SK-N-SH (cell line): ENCODE results near the gene DCANP1.

- RRBS, result no CpG with 5 or more reads among the region's 15 CpGs
CAGE:
- cytosol, long polyA plus RNA, result no peak
- long polyA plus RNA, result no peak
- nucleus, long polyA plus RNA, result no peak
These were observed 52.8 kb downstream of the JADE2 start for GRCh38 chr5:134578214-134578710.

- RRBS, result no CpG with 5 or more reads among the region's 23 CpGs
CAGE:
- cytosol, long polyA plus RNA, result no peak
- long polyA plus RNA, result no peak
- nucleus, long polyA plus RNA, result no peak
These were observed 843 bp downstream of the CAMLG start for GRCh38 chr5:134738928-134739854.

DNA sequence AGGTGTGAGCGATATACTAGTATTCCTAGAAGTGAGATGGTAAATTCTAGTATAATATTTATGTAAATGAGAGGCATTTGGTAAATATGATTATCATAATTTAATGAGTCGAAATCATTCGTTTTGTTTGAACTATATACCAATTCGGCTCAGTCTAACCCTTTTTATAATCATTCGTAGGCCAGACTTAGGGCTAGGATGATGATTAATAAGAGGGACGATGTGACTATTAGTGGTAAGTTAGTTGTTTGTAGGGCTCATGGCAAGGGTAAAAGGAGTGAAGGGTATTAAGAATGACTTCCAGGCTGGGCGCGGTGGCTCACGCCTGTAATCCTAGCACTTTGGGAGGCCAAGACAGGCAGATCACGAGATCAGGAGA lies 23.3 kb downstream of the PCBD2 start:
- RRBS, result no CpG with 5 or more reads among the region's 10 CpGs
CAGE:
- cytosol, long polyA plus RNA, result no peak
- long polyA plus RNA, result no peak
- nucleus, long polyA plus RNA, result no peak

GRCh38 chr5:134948693-134949217 lies 19.0 kb upstream of the CATSPER3 start:
- RRBS, result no CpG with 5 or more reads among the region's 6 CpGs
CAGE:
- cytosol, long polyA plus RNA, result no peak
- long polyA plus RNA, result no peak
- nucleus, long polyA plus RNA, result no peak

DNA sequence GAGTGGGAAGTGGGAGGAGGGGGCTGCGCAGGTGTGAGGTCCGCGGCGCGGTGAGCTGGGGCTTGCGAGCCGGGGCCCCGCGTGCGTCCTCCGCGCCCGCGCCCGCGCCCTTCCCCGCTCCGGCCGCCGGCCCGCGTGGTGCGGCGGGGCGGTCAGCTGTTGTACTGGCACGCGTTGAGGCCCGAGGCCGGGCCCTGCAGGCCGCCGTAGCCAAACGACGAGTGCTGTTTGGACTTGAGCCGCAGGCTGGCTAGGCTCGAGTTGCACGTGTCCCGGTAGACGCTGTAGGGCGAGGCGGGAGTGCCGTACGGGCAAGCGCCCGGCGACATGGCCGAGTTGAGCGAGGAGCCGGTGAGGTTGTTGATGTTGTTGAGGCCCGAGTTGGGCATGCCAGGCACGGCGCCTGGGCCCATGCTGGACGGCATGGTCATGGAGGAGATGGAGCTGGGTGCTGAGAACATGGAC lies 5.4 kb downstream of the PITX1 start:
- RRBS, result 14% methylated on average over 43 of the region's 52 CpGs
CAGE:
- cytosol, long polyA plus RNA, result no peak
- long polyA plus RNA, result no peak
- nucleus, long polyA plus RNA, result no peak

GRCh38 chr5:135037617-135038299 lies 3.7 kb upstream of the PITX1 start:
- RRBS, result no CpG with 5 or more reads among the region's 13 CpGs
CAGE:
- cytosol, long polyA plus RNA, result no peak
- long polyA plus RNA, result no peak
- nucleus, long polyA plus RNA, result no peak

DNA sequence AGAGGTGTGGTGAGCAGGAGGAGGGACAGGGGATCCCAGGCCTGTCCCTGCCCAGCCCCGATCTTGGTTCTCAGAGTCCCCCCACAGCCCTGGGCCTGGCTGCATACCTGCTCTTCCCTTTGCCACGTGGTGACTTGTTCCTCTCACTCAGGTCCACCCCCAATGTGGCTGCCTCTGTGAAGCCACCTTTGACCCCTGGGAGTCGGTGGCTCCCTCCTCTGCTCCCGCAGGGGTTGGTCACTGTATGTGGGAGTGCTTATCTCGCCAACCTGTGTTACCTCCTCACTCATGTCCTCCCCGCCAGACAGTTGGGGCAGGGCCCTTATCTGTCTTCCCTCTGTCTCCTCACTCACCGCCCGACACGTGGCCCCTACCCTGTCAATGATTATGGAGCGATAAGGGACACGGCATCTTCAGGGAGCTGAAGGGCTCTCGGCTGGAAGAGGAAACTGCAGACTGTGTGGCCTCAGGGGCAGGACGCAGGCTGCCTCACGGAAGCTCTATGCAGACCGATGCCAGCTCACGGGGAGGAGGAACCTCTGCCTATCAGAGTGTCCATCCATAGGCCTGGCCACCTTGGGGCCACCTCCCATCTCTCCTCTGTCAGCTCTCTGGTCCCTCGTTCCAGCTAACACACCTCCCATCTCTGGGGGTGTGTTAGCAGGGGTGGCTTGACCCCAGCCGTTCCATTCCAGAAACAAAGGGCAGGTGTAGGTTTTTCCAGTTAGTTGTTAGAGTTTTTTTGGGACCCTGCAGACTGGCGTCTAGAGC lies 100.1 kb upstream of the PITX1 start:
- RRBS, result no CpG with 5 or more reads among the region's 19 CpGs
CAGE:
- cytosol, long polyA plus RNA, result no peak
- long polyA plus RNA, result no peak
- nucleus, long polyA plus RNA, result no peak

DNA sequence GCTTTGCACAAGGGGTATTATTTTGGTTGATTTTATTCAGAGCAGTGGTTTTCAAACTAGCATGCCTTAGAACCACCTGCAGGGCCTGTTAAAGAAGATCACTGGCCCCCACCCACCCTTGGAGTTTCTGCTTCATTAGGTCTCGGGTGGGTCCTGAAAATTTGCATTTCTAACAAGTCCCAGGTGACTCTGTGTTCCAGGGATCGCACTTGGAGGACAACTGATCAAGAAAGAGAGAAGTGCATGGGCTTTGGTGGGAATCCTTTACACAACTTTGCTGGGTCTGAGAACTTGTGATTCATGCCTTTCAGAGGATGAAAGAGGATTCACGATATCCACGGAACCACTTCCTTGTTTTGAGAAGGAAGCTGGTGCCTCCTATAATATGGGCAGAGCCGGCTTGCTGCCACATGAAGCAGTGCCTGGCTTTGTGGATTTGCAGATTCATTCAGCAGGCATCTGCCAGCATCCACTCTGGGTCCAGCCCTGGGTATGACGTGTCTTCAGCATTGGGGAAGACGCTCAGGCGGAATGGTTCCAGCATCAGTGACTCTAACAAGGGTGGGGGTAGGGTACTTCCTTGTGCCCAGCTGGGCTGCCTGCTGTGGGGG lies 106.6 kb upstream of the PITX1 start:
- RRBS, result no CpG with 5 or more reads among the region's 8 CpGs
CAGE:
- cytosol, long polyA plus RNA, result no peak
- long polyA plus RNA, result no peak
- nucleus, long polyA plus RNA, result no peak

DNA sequence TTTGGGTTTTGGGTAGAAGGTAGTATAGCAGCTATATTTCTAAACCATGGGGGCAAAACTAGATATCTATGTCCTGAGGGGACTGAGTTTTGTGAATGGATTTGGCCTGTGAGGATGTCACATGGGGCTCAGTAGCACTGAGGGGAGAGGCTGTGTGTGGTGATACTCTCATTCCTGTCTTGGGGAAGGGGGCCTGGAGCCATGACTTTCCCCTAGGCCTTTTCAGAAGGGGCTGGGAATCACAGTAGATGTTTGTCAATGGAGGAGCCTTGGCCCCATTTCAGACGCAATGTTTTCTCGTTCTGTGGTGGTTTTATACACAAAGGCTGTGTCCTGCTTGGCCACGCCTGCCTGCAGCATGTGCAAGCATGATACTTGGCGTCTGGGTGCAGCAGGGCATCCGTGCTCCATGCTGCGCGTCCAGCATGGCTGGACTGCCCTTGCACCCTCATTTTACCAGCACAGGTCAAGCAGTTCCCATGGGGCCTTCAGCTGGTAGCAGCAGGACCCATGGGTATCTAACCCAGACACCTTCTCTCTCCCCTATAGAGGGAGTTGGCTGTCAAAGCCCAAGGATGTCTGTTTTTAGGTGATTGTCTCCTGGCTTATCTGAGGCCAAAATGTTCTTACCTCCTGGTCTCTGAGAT lies 158.2 kb upstream of the PITX1 start:
- RRBS, result no CpG with 5 or more reads among the region's 7 CpGs
CAGE:
- cytosol, long polyA plus RNA, result no peak
- long polyA plus RNA, result no peak
- nucleus, long polyA plus RNA, result no peak

DNA sequence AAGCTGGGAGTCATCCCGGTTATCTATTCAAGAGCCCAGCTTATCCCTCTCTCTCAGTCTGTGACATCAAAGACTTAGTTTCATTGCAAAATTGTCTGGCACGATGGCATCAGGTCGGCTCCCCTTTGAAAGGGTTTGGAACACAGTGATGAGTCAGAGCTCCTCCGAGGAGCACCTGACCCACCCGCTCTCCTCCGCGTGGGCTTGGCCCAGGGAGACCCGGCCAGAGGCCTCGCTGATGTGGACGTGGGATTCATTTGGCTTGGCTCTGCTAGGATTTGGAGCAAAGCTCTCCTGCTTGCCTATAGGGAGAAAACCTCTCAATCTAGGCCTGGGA lies 135.7 kb downstream of the MACROH2A1 start:
- RRBS, result no CpG with 5 or more reads among the region's 10 CpGs
CAGE:
- cytosol, long polyA plus RNA, result no peak
- long polyA plus RNA, result no peak
- nucleus, long polyA plus RNA, result no peak

GRCh38 chr5:135380188-135380823 lies 18.7 kb downstream of the MACROH2A1 start:
- RRBS, result no CpG with 5 or more reads among the region's 9 CpGs
CAGE:
- cytosol, long polyA plus RNA, result no peak
- long polyA plus RNA, result no peak
- nucleus, long polyA plus RNA, result no peak

DNA sequence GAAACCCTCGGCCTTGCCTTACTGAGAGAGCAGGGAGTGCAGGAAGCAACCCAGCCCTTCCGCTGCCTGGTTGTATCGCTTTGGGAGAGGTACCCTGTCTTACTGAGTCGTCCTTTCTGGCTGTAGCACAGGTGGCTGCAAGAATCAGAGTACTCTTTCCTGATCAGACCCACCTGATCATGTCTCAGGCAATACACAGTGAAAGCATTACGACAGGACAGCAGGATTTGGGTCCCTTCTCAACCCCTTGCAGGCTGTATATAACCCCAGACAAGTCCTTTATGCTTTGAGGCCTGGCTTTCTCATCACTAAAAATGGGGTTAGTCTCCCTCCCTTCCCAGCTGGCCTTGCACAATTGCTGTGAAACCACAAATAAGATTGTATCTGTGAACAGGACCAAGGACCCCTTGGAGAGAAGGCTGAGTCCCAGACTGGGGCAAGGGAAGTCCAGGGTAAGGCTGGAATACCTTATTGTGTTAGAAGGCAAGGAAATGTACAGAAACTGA lies 11.6 kb downstream of the MACROH2A1 start:
- RRBS, result no CpG with 5 or more reads among the region's 5 CpGs
CAGE:
- cytosol, long polyA plus RNA, result no peak
- long polyA plus RNA, result no peak
- nucleus, long polyA plus RNA, result no peak

DNA sequence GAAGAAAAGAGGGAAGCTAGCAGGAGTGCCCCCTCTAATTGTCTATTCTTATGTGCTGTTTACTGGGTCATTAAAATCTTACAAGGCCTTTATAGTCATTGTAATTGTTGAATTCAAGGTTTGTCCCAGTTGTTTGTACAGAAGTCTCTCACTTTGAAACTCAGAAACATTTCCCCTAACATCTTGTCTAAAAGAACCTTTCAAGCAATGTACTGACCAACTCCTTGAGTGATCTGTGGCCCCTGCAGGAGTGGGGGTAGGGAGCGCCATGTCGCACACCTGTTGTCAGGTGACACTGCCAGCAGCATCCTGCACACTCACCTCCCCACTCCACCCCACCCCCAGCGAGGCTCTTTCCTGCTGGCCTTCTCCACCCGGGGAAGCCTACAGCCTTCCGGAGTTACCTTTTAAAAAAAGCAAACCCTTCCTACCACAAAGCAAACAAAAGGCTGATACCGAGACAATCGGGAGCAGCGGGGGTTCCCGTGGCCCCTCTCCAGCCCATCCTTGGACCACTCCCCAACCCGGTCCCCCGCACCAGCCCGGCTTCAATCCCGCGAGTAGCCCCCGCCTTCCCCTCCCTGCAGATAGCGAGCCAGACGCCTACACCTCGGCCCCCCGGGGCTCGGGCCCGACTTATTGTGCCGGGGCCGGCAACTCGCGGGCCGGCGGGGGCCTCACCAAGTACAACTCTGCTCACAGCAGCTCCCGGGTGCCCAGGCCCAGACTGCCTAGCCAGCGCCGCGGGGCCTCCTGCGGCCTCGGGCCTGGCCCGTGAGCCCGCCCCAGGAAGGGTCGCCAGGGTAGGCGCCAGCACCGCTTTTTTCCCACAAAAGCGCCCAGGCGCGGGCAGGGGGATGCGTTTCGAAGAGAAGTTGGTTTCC lies 838 bp downstream of the MACROH2A1 start:
- RRBS, result 2% methylated on average over 8 of the region's 43 CpGs
CAGE:
- cytosol, long polyA plus RNA, result no peak
- long polyA plus RNA, result no peak
- nucleus, long polyA plus RNA, result no peak

GRCh38 chr5:135447150-135447700 lies at the start of gene DCANP1:
TSS of gene DCANP1 (minus strand) at chr5:135447348.
- RRBS, result no CpG with 5 or more reads among the region's 5 CpGs
CAGE:
- cytosol, long polyA plus RNA, result no peak
- long polyA plus RNA, result no peak
- nucleus, long polyA plus RNA, result no peak

GRCh38 chr5:135976246-135976650 lies 21.5 kb upstream of the LECT2 start:
- RRBS, result no CpG with 5 or more reads among the region's 5 CpGs
CAGE:
- cytosol, long polyA plus RNA, result no peak
- long polyA plus RNA, result no peak
- nucleus, long polyA plus RNA, result no peak

- RRBS, result no CpG with 5 or more reads among the region's 8 CpGs
CAGE:
- cytosol, long polyA plus RNA, result no peak
- long polyA plus RNA, result no peak
- nucleus, long polyA plus RNA, result no peak
These were observed 2.3 kb downstream of the TGFBI start for GRCh38 chr5:136031017-136031569.

GRCh38 chr5:136047153-136047527 lies 18.4 kb downstream of the TGFBI start:
- RRBS, result 99% methylated on average over 2 of the region's 7 CpGs
CAGE:
- cytosol, long polyA plus RNA, result start-site peak on the plus strand at chr5:136047298-136047350, 1,612 and 1,867 reads in 2 replicates
- long polyA plus RNA, result start-site peak on the plus strand at chr5:136047299-136047348, 2,714 and 2,090 reads in 2 replicates
- nucleus, long polyA plus RNA, result start-site peak on the plus strand at chr5:136047299-136047346, 2,080 and 2,025 reads in 2 replicates

- RRBS, result no CpG with 5 or more reads among the region's 3 CpGs
CAGE:
- cytosol, long polyA plus RNA, result no peak
- long polyA plus RNA, result no peak
- nucleus, long polyA plus RNA, result start-site peak on the plus strand at chr5:136181220-136181270, 17 and 38 reads in 2 replicates; start-site peak on the plus strand at chr5:136181356-136181554, 90 and 428 reads in 2 replicates
These were observed 11.7 kb downstream of the SMIM32 start for GRCh38 chr5:136181187-136181739.

DNA sequence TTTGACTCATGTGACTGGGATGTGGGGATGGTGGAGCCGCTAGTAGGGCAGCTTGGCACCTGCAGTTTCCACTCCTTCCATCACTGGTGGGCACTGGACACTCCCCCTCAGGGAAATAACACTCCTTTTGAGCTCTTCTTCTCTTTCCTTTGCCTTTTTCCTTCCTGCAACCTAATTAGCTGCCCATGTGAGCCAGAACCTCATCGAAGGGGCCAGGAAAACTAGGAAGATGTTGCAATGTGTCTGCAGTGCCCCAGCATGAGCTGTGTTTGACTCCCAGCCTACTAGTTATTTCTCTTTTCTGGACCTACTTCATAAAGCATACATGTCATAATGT lies 80.9 kb upstream of the SMIM32 start:
- RRBS, result no CpG with 5 or more reads among the region's 2 CpGs
CAGE:
- cytosol, long polyA plus RNA, result no peak
- long polyA plus RNA, result no peak
- nucleus, long polyA plus RNA, result no peak

DNA sequence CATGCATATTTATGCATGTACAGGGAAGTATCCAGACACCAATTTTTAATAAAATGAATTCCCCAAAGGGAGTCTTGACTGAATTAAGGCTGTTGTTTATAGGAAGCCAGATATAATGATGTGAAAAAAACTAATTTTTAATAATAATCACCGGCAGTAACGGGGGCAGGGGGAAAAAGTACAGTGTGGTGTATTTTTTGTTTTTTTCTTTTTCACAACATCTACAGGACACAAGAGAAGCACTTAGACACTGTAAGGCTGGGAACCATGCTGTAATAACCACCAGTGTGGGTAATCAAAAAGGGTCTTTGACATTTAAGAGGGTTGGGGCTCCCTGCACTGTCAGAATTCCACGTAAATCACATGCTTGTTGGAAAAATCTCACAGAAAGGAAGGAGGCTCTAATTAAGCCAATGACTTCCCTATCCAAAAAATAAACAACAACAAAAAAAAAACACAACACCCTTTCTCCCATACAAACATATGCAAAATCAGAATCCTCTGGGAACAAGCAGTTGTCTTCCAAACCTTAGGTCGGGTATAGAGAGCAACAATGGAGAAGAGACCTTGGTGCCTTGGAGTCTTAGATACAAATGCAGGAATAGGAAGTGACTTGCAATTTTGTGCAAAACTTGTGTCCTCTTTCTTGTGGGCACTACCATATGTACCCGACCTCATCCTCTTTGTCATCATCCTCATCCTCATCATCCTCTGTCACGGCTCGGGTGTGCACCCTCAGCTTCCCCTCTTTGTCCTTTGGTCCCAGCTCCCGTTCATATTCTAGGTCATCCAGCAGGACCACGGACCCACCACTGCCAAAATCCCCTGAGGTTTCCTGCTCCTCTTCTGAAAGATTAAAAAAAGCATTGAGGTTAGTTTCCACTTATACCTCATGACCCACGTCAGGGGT lies 520.9 kb downstream of the SPOCK1 start:
- RRBS, result no CpG with 5 or more reads among the region's 10 CpGs
CAGE:
- cytosol, long polyA plus RNA, result no peak
- long polyA plus RNA, result no peak
- nucleus, long polyA plus RNA, result no peak